K562 (cell line): ENCODE data around the genes WDR55, PCDHA9, PCDHA11, PCDHGB1, PCDHGA8 and PCDHGB5.

GRCh38 chr5:140664566-140665282 lies at the start of gene WDR55:
TSS of gene WDR55 (plus strand) at chr5:140664904.
- RAMPAGE, long total RNA, result start-site peak on the plus strand at chr5:140664847-140664915, 369 and 79 reads in 2 replicates
- RRBS, result 2% methylated on average over 8 of the region's 50 CpGs
PRO-cap:
- standard, result bidirectional peak, plus-strand start at chr5:140664853, minus-strand start at chr5:140664752
- CoPRO, capped RNA only, 2 experiments, result peak in 2 of 2 experiments; most common plus-strand start chr5:140664853 (in 2); most common minus-strand start chr5:140664752 (in 2)
- CoPRO, capped and uncapped RNA, 2 experiments, result peak in 2 of 2 experiments; most common plus-strand start chr5:140664853 (in 2); most common minus-strand start chr5:140664768 (in 1)
- CoPRO, uncapped RNA only, 2 experiments, result peak in 1 of 2 experiments; most common plus-strand start chr5:140664917 (in 1); most common minus-strand start chr5:140664629 (in 1)
CAGE:
- cytosol, long polyA plus RNA, result start-site peak on the plus strand at chr5:140664826-140664906, 1,123 and 638 reads in 2 replicates
- long polyA plus RNA, result start-site peak on the plus strand at chr5:140664851-140664907, 440 and 639 reads in 2 replicates
- nucleolus, long total RNA, result no peak
- nucleus, long polyA plus RNA, result start-site peak on the plus strand at chr5:140664823-140664904, 638 and 1,582 reads in 2 replicates

DNA sequence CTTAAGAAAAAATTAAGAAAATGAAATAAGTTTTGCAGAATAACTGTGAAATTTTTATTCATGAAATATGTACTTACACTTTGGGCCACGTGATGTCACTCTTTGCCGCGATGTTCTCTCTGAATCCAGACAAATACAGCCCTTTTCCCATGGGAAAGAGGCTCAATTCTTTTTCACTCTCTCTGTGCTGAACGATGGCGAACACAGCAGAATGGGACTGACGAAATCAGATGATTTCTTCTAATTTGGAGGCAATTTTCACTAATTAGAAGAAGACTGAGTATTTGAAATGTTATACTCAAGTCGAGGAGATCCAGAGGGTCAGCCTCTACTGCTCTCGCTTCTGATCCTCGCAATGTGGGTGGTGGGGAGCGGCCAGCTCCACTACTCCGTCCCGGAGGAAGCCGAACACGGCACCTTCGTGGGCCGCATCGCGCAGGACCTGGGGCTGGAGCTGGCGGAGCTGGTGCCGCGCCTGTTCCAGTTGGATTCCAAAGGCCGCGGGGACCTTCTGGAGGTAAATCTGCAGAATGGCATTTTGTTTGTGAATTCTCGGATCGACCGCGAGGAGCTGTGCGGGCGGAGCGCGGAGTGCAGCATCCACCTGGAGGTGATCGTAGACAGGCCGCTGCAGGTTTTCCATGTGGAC lies at the start of gene PCDHA9:
Gene PCDHA9 (plus strand): TSS at position 176 of the 649 bp plus-strand sequence.
- RAMPAGE, long total RNA, result no peak
- RRBS, result no CpG with 5 or more reads among the region's 33 CpGs
PRO-cap:
- standard, result no peak
- CoPRO, capped RNA only, 2 experiments, result no peak in any of the 2 experiments
- CoPRO, capped and uncapped RNA, 2 experiments, result no peak in any of the 2 experiments
- CoPRO, uncapped RNA only, 2 experiments, result no peak in any of the 2 experiments
CAGE:
- cytosol, long polyA plus RNA, result no peak
- long polyA plus RNA, result no peak
- nucleolus, long total RNA, result no peak
- nucleus, long polyA plus RNA, result no peak

DNA sequence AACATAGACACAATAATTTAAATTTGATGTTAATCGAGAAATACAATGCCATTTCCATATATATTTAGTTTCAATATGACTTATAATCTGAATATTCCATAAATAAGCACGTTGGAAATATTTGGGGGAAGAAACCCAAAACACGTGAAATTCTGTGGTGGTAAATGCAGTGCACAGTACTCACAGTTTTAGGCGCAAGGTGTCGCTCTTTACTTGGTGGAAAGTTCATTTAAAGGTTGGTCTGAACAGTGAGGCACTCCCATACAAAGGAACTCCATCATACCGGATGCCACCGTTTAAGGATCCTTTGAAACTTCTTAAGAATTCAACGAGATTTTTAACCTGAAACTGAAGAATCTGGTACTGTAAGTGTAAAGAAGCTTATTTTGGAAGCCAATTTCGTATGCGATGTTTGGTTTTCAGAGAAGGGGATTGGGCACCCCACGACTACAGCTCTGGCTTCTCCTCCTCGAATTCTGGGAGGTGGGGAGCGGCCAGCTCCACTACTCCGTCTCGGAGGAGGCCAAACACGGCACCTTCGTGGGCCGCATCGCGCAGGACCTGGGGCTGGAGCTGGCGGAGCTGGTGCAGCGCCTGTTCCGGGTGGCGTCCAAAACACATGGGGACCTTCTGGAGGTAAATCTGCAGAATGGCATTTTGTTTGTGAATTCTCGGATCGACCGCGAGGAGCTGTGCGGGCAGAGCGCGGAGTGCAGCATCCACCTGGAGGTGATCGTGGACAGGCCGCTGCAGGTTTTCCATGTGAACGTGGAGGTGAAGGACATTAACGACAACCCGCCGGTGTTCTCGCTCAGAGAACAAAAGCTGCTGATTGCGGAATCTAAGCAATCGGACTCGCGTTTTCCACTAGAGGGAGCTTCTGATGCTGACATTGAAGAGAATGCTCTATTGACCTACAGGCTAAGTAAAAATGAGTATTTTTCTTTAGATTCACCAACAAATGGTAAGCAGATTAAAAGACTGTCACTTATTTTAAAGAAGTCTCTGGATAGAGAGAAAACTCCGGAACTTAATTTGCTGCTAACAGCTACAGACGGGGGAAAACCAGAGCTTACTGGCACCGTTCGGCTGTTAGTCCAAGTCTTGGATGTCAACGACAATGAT lies at the start of gene PCDHA11:
Gene PCDHA11 (plus strand): TSS at position 262 of the 1,125 bp plus-strand sequence.
- RAMPAGE, long total RNA, result no peak
- RRBS, result no CpG with 5 or more reads among the region's 47 CpGs
PRO-cap:
- standard, result no peak
- CoPRO, capped RNA only, 2 experiments, result no peak in any of the 2 experiments
- CoPRO, capped and uncapped RNA, 2 experiments, result no peak in any of the 2 experiments
- CoPRO, uncapped RNA only, 2 experiments, result no peak in any of the 2 experiments
CAGE:
- cytosol, long polyA plus RNA, result no peak
- long polyA plus RNA, result no peak
- nucleolus, long total RNA, result no peak
- nucleus, long polyA plus RNA, result no peak

- RAMPAGE, long total RNA, result no peak
- RRBS, result no CpG with 5 or more reads among the region's 3 CpGs
PRO-cap:
- standard, result no peak
- CoPRO, capped RNA only, 2 experiments, result no peak in any of the 2 experiments
- CoPRO, capped and uncapped RNA, 2 experiments, result no peak in any of the 2 experiments
- CoPRO, uncapped RNA only, 2 experiments, result no peak in any of the 2 experiments
CAGE:
- cytosol, long polyA plus RNA, result no peak
- long polyA plus RNA, result no peak
- nucleolus, long total RNA, result no peak
- nucleus, long polyA plus RNA, result no peak
Measured at GRCh38 chr5:140977967-140978697, 11.9 kb downstream of the PCDHAC2 start.

DNA sequence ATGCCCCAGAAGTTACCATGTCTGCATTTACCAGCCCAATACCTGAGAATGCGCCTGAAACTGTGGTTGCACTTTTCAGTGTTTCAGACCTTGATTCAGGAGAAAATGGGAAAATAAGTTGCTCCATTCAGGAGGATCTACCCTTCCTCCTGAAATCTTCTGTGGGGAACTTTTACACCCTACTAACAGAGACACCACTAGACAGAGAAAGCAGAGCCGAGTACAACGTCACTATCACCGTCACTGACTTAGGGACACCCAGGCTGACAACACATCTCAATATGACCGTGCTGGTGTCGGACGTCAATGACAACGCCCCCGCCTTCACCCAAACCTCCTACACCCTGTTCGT lies 1.5 kb downstream of the PCDHB8 start:
- RAMPAGE, long total RNA, result no peak
- RRBS, result no CpG with 5 or more reads among the region's 10 CpGs
PRO-cap:
- standard, result no peak
- CoPRO, capped RNA only, 2 experiments, result no peak in any of the 2 experiments
- CoPRO, capped and uncapped RNA, 2 experiments, result no peak in any of the 2 experiments
- CoPRO, uncapped RNA only, 2 experiments, result no peak in any of the 2 experiments
CAGE:
- cytosol, long polyA plus RNA, result no peak
- long polyA plus RNA, result no peak
- nucleolus, long total RNA, result no peak
- nucleus, long polyA plus RNA, result no peak

GRCh38 chr5:141250796-141251197 lies 5.6 kb downstream of the PCDHB15 start:
- RAMPAGE, long total RNA, result no peak
PRO-cap:
- standard, result no peak
- CoPRO, capped RNA only, 2 experiments, result no peak in any of the 2 experiments
- CoPRO, capped and uncapped RNA, 2 experiments, result no peak in any of the 2 experiments
- CoPRO, uncapped RNA only, 2 experiments, result no peak in any of the 2 experiments
CAGE:
- cytosol, long polyA plus RNA, result no peak
- long polyA plus RNA, result no peak
- nucleolus, long total RNA, result no peak
- nucleus, long polyA plus RNA, result no peak

GRCh38 chr5:141319835-141320662 lies 535 bp downstream of the TAF7 start:
- RAMPAGE, long total RNA, result no peak
- RRBS, result 2% methylated on average over 9 of the region's 31 CpGs
PRO-cap:
- standard, result unidirectional peak, plus-strand start at chr5:141320385
- CoPRO, capped RNA only, 2 experiments, result no peak in any of the 2 experiments
- CoPRO, capped and uncapped RNA, 2 experiments, result no peak in any of the 2 experiments
- CoPRO, uncapped RNA only, 2 experiments, result peak in 2 of 2 experiments; most common plus-strand start chr5:141320380 (in 1); most common minus-strand start chr5:141320235 (in 1)
CAGE:
- cytosol, long polyA plus RNA, result start-site peak on the minus strand at chr5:141320317-141320338, 62 and 67 reads in 2 replicates; start-site peak on the minus strand at chr5:141320394-141320400, 132 and 69 reads in 2 replicates
- long polyA plus RNA, result no peak
- nucleolus, long total RNA, result no peak
- nucleus, long polyA plus RNA, result no peak

GRCh38 chr5:141349797-141350594 lies at the start of gene PCDHGB1:
TSS of gene PCDHGB1 (plus strand) at chr5:141350099.
- RAMPAGE, long total RNA, result no peak
- RRBS, result no CpG with 5 or more reads among the region's 29 CpGs
PRO-cap:
- standard, result unidirectional peak, plus-strand start at chr5:141350090
- CoPRO, capped RNA only, 2 experiments, result peak in 2 of 2 experiments; most common plus-strand start chr5:141350090 (in 2)
- CoPRO, capped and uncapped RNA, 2 experiments, result peak in 1 of 2 experiments; most common plus-strand start chr5:141350090 (in 1)
- CoPRO, uncapped RNA only, 2 experiments, result no peak in any of the 2 experiments
CAGE:
- cytosol, long polyA plus RNA, result no peak
- long polyA plus RNA, result no peak
- nucleolus, long total RNA, result no peak
- nucleus, long polyA plus RNA, result no peak

DNA sequence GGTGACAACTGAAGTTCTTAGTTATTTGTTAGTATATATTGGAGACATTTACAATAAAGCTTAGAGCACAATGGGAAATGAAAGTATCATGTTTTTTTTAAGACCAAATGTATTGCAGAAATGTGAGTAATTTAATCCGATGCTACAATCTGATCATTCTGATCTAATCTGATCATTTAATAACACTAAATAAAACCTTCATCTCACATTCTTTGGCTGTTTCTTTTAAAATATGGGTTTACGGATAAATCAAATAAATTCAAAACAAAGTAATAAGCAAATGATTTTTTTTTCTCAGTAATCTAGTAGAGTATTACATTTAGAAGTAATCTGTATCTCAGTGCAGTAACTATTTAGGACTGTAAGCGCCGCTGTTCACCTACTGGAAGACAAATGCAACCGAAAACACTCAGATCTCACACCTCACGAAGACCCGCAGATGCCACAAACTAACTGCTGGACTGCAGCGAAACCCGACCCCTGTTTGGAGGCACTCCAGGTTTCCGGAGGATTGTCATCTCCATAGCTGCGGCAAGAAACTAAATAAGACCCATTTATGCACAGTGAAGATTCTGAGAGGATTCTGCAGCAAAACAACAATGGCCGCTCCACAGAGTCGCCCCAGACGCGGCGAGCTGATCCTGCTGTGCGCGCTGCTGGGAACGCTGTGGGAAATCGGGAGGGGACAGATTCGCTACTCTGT lies at the start of gene PCDHGA8:
Gene PCDHGA8 (plus strand): TSS at position 419 of the 703 bp plus-strand sequence.
- RAMPAGE, long total RNA, result no peak
- RRBS, result no CpG with 5 or more reads among the region's 21 CpGs
PRO-cap:
- standard, result no peak
- CoPRO, capped RNA only, 2 experiments, result no peak in any of the 2 experiments
- CoPRO, capped and uncapped RNA, 2 experiments, result no peak in any of the 2 experiments
- CoPRO, uncapped RNA only, 2 experiments, result no peak in any of the 2 experiments
CAGE:
- cytosol, long polyA plus RNA, result no peak
- long polyA plus RNA, result no peak
- nucleolus, long total RNA, result no peak
- nucleus, long polyA plus RNA, result no peak

DNA sequence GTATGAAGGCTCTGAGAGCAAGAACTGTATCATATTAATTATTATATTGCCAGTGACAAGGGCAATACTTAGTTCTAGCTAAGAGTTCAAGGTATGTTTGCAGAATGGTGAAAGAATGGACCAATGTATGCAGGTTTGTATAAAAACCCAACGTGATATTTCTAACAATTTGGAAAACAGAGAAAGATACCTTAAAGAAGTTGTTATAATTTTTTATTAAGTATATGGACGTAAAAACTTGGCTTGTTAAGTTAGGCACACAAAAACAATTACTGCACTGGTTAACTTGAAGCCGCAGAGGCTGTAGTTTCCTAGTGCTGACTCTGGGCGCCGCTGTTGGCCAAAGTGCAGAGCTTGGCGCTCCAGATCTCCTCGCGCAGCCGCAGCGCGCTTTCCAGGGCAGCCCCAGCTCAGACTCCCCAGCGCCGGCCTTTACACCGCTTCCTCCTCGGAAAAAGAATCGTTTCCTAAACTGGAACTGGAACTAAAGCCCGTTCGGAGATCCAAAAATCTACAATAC lies at the start of gene PCDHGB5:
Gene PCDHGB5 (plus strand): TSS at position 400 of the 520 bp plus-strand sequence.
- RAMPAGE, long total RNA, result no peak
- RRBS, result no CpG with 5 or more reads among the region's 18 CpGs
PRO-cap:
- standard, result no peak
- CoPRO, capped RNA only, 2 experiments, result no peak in any of the 2 experiments
- CoPRO, capped and uncapped RNA, 2 experiments, result no peak in any of the 2 experiments
- CoPRO, uncapped RNA only, 2 experiments, result no peak in any of the 2 experiments
CAGE:
- cytosol, long polyA plus RNA, result no peak
- long polyA plus RNA, result no peak
- nucleolus, long total RNA, result no peak
- nucleus, long polyA plus RNA, result no peak

GRCh38 chr5:141508325-141509548 lies 19.9 kb downstream of the PCDHGC5 start:
- RAMPAGE, long total RNA, result no peak
- RRBS, result 33% methylated on average over 7 of the region's 31 CpGs
PRO-cap:
- standard, result no peak
- CoPRO, capped RNA only, 2 experiments, result no peak in any of the 2 experiments
- CoPRO, capped and uncapped RNA, 2 experiments, result no peak in any of the 2 experiments
- CoPRO, uncapped RNA only, 2 experiments, result no peak in any of the 2 experiments
CAGE:
- cytosol, long polyA plus RNA, result no peak
- long polyA plus RNA, result no peak
- nucleolus, long total RNA, result no peak
- nucleus, long polyA plus RNA, result no peak

- RAMPAGE, long total RNA, result no peak
- RRBS, result no CpG with 5 or more reads among the region's 6 CpGs
PRO-cap:
- standard, result no peak
- CoPRO, capped RNA only, 2 experiments, result no peak in any of the 2 experiments
- CoPRO, capped and uncapped RNA, 2 experiments, result no peak in any of the 2 experiments
- CoPRO, uncapped RNA only, 2 experiments, result peak in 1 of 2 experiments; most common minus-strand start chr5:141509801 (in 1)
CAGE:
- cytosol, long polyA plus RNA, result no peak
- long polyA plus RNA, result no peak
- nucleolus, long total RNA, result no peak
- nucleus, long polyA plus RNA, result no peak
Measured at GRCh38 chr5:141509549-141509952, 20.7 kb downstream of the PCDHGC5 start.

GRCh38 chr5:141583159-141583452 lies 35.7 kb downstream of the DIAPH1 start:
- RAMPAGE, long total RNA, result no peak
- RRBS, result no CpG with 5 or more reads among the region's 1 CpG
PRO-cap:
- standard, result no peak
- CoPRO, capped RNA only, 2 experiments, result no peak in any of the 2 experiments
- CoPRO, capped and uncapped RNA, 2 experiments, result no peak in any of the 2 experiments
- CoPRO, uncapped RNA only, 2 experiments, result no peak in any of the 2 experiments
CAGE:
- cytosol, long polyA plus RNA, result no peak
- long polyA plus RNA, result no peak
- nucleolus, long total RNA, result no peak
- nucleus, long polyA plus RNA, result no peak

GRCh38 chr5:141589982-141590522 lies 28.7 kb downstream of the DIAPH1 start:
- RAMPAGE, long total RNA, result no peak
- RRBS, result no CpG with 5 or more reads among the region's 5 CpGs
PRO-cap:
- standard, result no peak
- CoPRO, capped RNA only, 2 experiments, result no peak in any of the 2 experiments
- CoPRO, capped and uncapped RNA, 2 experiments, result no peak in any of the 2 experiments
- CoPRO, uncapped RNA only, 2 experiments, result peak in 1 of 2 experiments; most common minus-strand start chr5:141590057 (in 1)
CAGE:
- cytosol, long polyA plus RNA, result no peak
- long polyA plus RNA, result no peak
- nucleolus, long total RNA, result no peak
- nucleus, long polyA plus RNA, result no peak

DNA sequence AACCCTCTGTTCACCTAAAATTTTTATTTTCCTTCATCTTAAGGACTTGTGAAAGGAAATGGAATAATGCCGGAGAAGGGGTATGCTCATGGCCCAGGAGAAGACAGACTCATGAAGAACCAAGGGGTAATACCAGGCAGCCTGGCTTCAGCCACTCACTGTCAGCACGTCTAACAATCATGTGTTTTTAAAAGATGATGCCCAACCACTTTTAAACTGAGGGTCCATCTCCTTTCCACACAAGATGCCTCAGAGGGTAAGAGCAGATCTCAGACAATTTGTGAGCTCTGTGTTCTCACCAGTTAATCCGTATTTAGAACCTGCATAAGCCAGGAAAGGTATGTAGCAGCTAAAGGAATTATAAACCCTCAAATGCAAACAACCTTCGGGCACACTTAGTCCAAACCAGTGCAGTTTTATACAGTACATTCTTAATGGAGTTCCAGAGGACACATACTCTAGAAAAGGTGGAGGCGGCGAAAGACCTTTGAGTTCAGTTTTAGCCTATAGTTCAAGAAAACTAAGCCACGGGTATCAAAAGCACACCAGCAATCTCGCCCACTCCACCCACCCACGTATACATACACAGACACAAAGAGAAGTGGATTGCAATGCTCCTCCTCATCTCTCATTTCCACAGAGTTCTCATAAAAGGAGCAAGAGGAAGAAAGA lies 2.7 kb downstream of the DIAPH1 start:
- RAMPAGE, long total RNA, result no peak
- RRBS, result no CpG with 5 or more reads among the region's 9 CpGs
PRO-cap:
- standard, result no peak
- CoPRO, capped RNA only, 2 experiments, result no peak in any of the 2 experiments
- CoPRO, capped and uncapped RNA, 2 experiments, result no peak in any of the 2 experiments
- CoPRO, uncapped RNA only, 2 experiments, result peak in 1 of 2 experiments; most common plus-strand start position 519 of the sequence (in 1); most common minus-strand start position 304 of the sequence (in 1)
CAGE:
- cytosol, long polyA plus RNA, result no peak
- long polyA plus RNA, result no peak
- nucleolus, long total RNA, result no peak
- nucleus, long polyA plus RNA, result no peak

GRCh38 chr5:141639443-141640101 lies 2.8 kb downstream of the RELL2 start:
- RAMPAGE, long total RNA, result no peak
- RRBS, result no CpG with 5 or more reads among the region's 11 CpGs
PRO-cap:
- standard, result no peak
- CoPRO, capped RNA only, 2 experiments, result no peak in any of the 2 experiments
- CoPRO, capped and uncapped RNA, 2 experiments, result no peak in any of the 2 experiments
- CoPRO, uncapped RNA only, 2 experiments, result peak in 1 of 2 experiments; most common plus-strand start chr5:141639949 (in 1); most common minus-strand start chr5:141639938 (in 1)
CAGE:
- cytosol, long polyA plus RNA, result no peak
- long polyA plus RNA, result no peak
- nucleolus, long total RNA, result no peak
- nucleus, long polyA plus RNA, result no peak

GRCh38 chr5:141672624-141672905 lies 9.5 kb downstream of the ARAP3 start:
- RAMPAGE, long total RNA, result no peak
- RRBS, result no CpG with 5 or more reads among the region's 10 CpGs
PRO-cap:
- standard, result no peak
- CoPRO, capped RNA only, 2 experiments, result no peak in any of the 2 experiments
- CoPRO, capped and uncapped RNA, 2 experiments, result no peak in any of the 2 experiments
- CoPRO, uncapped RNA only, 2 experiments, result no peak in any of the 2 experiments
CAGE:
- cytosol, long polyA plus RNA, result no peak
- long polyA plus RNA, result no peak
- nucleolus, long total RNA, result no peak
- nucleus, long polyA plus RNA, result no peak

- RAMPAGE, long total RNA, result no peak
- RRBS, result no CpG with 5 or more reads among the region's 8 CpGs
PRO-cap:
- standard, result no peak
- CoPRO, capped RNA only, 2 experiments, result no peak in any of the 2 experiments
- CoPRO, capped and uncapped RNA, 2 experiments, result no peak in any of the 2 experiments
- CoPRO, uncapped RNA only, 2 experiments, result no peak in any of the 2 experiments
CAGE:
- cytosol, long polyA plus RNA, result no peak
- long polyA plus RNA, result no peak
- nucleolus, long total RNA, result no peak
- nucleus, long polyA plus RNA, result no peak
Measured at GRCh38 chr5:141673268-141673678, 8.8 kb downstream of the ARAP3 start.